GM23248 (cell line): Measurements from ENCODE around the gene ITPRIPL1.

- RAMPAGE, long total RNA, result no peak
These were observed 19.4 kb upstream of the ANKRD36C start for GRCh38 chr2:96011077-96011296.

GRCh38 chr2:96022354-96023236 lies 12.1 kb downstream of the GPAT2 start:
- RAMPAGE, long total RNA, result no peak

DNA sequence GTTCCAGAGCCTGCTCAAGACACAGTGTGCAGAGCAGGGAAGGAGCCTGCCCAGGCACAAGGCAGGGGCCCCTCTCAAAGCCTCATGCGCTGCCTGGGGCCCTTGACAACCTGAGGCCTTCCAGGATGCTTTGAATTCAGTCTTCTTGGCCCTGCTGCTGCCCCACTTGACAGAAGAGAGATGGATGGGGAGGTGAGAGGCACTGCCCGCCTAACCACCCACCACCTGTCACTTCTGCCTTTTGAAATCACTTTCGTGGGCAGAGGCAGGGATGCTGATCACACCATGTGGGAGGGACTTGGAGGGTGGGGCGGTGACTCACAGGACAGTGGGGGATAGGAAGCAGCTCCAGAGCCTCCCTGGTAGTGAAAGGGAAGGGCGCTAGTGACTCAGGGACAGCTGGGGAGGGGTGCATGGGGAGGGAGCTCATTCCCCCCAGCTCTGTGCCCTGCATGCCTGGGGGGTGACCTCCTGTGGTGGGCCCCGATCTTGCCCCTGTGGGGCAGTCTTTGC lies 28.3 kb upstream of the GPAT2 start:
- RAMPAGE, long total RNA, result no peak

DNA sequence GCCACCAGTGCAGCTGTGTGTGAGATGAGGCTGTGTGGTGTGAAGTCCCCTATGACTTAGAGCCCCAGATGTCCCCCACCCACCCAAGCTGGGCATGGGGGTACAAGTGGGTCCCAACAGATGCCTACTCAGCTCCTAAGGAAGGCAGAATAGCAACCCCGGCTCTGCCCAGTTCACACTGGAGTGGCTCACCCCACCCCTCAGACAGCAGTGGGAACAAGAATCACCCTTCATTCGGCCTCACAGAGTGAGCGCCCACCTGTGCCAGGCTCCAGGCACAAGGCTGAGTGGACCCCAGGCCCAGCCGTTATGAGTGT lies 2.6 kb upstream of the ASTL start:
- RAMPAGE, long total RNA, result no peak

DNA sequence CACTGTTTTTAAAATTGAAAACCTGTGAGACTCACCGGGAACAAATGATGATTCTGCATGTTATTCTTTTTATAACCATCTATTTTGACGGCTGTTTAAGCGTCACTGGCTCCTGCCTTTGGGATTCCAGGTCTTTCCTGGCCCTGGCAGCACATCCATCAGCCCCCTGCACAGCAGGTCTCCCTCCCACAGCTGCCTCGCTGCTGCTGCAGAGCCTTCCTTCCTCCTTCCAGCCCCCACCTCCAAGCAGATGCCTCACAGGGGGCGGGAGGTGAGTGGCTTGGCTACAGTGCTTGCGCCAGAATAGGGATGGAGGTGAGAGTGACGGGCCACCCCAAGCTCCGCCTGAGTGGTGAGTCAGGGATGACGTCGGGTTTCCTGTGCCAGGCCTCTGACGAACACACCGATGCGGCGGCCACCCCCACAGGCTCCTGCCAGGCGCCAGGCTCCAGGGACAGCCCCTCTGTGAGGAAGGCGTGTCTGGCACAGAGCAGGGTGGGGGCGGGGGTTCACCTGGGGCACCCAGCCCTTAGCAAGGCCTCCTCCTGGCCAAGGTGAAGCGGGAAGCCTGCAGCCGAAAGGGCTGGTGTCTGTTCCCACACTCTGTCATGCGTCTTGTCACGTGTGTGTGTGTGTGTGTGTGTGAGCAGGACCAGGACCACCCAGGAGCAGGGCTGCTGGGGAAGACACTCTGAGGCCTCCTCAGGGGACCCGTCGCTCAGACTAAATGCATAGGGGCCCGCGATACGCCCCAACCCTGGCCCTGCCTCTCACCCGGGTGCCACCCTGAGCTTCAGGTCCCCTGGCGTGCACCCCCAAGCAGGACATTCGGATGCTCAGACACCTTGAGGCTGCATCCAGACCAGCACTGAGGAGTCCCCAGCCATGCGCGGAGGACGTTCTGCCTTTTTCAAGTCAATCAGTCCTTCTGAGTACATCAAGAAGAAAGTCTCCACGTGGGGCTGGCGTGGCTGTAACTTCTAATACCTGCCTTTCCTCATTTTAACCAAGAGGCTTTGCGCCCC lies 3.4 kb upstream of the DUSP2 start:
- RAMPAGE, long total RNA, result no peak

DNA sequence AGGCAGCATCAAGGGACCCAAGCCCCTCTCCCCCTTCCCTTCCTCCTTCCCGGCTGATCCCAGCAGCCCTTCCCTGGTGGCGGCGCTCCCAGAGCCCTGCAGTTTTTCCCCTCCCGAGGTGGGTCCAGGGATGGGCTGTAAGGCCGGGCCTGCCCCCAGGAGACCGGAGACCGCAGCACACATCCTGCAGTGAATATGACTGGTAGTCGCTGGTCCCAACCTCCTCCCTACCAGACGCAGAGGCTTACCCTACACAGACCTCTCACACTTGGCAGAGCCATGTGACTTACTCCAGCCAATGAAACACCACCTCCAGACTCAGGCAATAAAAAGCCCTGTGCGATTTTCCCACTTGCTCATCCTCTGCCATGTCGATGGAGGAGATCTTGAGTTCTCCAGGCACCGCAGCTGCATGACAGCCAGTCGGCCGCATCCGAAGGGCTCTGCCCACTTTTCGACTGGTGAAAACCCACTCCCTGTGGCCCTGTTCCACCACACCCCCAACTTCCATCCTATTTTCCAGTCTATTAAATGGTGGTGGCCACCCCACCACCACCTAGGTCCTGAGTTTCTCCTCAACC lies 19.5 kb upstream of the DUSP2 start:
- RAMPAGE, long total RNA, result no peak

DNA sequence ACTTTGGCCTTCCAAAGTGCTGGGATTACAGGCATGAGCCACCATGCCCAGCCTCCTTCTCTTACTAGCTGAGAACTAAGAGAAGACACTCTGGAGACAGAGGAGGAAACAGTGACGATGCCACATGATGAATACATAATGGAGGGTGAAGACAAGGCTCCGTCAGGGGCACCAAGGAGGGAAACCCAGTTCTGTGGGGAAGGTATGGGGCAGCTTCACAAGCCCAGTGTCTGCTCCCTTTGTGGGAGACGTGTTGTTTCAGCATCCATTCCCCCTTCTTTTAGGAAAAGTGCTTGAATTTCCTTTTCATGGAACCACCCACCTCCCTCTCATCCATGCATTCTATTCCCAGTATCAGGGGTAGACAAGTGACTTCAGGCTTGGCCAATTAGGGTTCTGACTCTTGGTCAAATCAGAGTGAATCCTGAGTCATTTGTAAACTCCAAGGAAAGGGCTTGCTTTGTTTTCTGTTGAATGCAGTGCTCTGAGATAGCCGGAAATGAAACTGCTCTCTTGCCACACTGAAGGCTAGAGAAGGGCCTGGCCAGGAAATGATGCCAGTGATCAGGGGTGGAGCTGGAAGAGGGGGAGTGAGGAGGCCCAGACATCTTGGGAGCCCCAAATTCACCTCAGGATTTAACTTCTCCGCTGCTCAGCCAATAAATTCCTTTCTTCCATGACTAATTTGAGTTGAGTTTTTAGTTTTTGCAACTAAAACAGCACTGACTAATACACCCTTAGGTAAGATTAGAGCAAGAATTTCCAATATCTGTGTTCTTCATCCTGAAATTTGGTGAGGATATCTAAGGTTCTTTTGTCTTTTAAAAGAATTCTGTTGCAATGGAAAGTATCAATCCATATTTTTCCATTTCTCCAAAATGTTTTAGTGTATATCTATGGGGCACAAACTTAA lies 23.6 kb downstream of the TMEM127 start:
- RAMPAGE, long total RNA, result no peak

DNA sequence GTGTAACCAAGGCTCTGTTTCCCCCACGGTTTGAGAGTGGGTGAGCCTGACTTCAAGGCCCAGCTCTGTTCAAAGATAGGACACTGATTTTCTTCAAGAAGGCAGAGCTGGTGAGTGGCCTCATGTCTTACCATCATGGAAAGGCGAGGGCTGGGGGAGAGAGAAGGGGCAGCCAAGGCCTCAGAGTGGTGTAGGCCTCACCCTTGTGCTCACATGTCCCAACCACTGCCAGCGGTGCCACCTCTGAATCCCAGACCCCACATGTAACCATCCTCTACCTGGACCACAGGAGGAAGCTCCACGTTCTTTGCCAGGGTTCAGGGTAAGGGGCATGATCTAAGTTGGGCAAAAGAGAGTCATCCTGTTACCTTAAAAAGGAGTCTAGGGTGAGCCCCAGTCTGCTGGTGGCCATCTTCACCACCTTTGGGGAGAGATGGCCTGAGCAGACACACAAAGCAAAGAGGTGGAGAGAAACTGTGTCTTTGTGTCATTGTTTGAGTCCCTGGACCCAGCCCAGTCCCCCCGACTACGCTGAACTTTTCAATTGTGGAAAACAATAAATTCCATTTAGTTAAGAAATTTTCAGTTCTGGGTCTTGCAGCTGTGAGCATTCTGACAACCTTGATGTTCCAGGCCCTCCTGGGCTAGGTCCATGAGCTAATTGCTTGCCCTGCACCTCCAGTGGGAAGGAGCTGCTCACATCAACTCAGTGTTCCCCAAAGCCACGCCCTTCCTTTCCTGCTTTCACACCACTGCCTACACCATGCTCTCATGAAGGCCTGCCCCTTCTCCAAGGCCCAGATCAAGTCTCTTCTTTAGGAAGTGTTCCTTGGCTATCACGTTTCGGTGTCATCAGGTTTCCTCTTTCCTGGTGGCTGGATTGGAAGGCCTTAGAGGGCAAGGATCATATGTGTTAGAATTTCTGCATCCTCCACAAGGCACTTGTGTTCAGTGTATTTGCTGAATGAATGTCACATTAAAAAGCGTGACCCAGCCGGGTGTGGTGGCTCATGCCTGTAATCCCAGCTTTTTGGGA lies 19.0 kb downstream of the TMEM127 start:
- RAMPAGE, long total RNA, result no peak

- RAMPAGE, long total RNA, result no peak
These were observed 1.7 kb downstream of the TMEM127 start for GRCh38 chr2:96263964-96264599.

- RAMPAGE, long total RNA, result no peak
These were observed 793 bp downstream of the SNRNP200 start for GRCh38 chr2:96304529-96304976.

DNA sequence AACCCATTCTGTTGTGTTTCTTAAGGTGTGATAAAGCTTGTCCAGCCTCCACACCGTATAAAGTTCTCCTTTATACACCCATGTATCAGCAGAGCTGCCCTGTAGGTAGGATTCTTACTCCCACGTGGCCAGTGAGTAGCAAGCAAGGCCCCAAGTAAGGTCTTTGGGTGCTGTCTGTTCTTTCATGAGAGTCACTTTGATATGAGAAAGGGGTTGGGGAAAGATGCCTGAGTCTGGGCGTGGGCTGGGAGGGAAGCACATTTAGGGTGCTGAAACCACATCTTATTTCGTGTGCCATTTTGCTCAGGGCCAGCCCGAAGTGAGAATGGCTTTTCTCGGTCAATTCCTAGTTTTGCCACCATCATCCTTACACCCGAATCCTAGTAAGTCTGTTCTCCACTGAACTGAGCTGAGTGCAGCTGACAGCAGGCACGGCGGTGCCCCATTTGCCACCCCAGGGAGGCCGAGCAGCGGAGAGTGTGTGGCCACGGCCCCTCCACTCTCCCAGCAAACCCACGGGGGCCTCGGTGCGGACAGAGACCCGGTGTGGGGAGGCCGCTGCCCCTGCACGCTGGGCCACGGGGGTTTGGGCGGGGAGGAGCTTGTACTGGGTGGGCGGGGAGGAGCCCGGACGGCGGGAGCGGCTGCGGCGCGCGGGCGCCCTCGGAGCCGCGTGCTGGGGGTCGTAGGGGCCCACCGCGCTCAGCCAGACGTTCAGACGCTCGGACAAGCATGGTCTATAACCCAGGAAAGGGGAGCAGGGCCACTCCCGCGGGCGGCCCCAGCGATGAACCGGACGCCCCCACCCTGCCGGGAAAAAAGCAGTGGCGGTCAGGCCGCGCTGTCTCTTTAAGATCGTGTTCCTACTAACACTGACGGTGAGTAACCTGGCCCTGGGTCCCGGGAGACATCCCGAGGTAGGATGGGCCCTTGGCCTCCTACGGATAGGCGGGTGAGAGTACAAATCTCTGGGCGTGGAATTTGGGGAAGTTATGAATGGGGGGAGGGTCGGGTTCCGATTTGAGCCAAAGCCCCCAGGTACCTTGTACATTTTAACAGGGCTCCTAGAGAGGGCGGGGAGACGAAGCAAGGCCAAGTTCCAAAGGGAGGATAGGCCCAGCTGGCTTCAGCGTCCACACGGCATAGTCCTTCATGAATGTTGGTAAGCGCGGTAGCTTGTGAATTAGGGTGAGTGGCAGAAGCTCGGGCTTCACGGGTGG lies at the start of gene ITPRIPL1:
TSS of gene ITPRIPL1 (plus strand) at position 630 of the 1,220 bp plus-strand sequence.
- RAMPAGE, long total RNA, result no peak

DNA sequence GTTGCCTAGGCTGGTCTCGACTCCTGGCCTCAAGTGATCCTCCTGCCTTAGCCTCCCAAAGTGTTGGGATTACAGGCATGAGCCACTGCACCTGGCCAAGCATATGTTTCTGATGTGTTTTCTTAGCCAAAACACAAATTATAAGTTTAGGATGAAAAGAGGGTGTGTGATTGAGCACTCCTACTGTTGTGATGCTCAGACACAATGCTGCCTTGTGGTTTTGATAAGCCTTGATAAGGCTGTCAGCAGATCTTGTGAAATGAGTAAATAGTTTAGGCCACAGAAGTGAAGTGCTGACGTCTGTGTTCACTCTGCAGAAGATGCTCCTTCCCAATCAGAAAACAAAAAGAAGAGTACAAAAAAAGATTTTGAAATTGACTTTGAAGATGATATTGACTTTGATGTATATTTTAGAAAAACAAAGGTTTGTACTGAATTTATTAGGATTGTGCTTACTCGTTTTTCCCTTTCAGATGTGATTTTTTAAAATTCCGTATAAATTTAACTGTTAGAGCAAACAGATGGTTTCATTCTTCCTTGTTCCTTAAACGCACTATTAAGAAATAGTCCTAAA lies 24.3 kb downstream of the NCAPH start:
- RAMPAGE, long total RNA, result no peak

DNA sequence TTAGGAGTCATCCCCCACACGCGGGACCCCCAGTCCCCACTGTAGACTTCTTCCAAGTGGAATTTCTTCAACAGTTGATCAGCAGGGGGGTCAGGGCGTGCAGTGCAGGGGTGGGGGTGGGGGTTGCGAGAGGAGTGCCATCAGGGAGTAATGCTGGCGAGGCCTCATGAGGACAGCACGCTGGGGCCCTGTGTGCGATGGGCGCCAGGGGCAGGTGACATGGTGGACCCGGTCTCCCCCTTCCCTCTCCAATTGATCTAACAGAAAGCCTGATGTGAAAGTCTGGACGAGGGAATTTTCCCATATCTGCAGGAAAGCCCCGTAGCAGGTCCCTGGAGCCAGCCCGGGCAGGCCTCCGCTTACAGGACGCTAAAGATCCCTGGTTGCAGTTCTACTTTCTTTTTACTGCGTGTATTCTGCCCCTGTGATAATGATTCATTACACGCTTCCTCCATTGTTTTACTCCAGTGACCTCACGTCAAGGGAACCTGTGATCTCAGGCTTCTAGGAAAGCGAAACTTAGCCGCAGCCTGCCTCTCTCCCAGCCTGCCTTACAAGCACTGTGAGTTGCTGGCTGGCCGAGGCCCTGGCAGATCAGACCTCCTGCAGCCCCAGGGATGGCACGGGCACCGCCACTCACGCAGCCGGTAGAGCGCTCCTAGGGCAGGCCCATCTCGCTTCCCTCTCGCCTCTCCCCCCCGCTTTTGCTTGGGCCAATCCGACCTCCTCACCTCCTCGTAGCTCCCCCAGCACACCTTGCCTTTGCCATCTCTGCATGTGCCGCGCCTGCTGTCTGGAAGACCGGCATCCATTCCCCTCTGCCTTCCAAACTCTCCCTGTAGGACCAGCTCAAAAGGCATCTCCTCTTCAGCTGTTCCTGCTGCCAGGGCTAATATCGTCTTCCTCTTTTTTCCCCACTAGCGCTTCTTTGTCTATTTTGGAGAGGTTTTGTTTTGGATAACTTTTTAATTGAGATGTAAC lies 19.2 kb downstream of the NEURL3 start:
- RAMPAGE, long total RNA, result no peak

- RAMPAGE, long total RNA, result no peak
These were observed 16.4 kb downstream of the ARID5A start for GRCh38 chr2:96552836-96553418.

DNA sequence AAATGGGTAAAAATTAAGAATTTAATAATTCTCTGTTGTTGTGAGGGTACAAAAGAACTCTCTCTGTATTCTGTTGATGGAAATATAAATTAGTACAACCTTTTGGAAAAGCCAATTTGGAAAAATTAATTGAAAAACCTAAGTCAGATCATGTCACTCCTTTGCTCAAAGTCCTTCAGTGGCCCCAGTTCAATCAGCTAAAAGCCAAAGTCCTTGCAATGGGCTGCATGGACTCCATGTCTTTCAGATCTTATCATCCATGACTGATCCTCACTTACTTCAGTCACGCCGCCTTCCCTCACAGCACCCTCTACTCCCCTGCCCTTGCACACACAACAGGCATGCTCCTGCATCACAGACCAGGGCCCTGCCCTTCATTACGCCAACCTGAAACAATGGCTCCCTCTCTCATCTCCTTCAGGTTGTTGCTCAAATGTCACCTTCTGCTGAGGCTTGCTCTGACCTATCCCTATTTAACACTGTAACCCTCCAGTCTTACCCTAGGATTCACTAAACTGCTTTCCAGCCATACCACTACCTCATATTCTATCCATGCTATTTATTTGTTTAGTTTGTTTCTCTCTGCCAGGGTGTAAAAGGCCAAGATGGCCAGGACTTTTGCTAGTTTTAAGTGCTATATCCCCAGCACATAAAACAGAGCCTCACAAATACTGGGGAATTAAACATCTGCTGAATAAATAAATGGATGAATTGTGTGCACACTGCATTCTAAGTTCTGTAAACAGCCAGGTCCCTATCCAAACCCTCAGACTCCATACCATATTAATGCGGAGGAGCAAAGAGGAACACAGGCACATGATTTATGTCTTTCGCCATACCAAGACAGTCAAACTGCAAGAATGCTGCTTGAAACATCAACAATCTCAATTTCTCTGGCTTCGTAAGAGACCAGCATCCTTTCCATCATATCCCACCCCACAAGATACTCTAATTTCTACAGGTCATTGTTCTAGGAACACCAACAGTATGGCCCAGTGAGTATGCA lies 15.3 kb downstream of the KANSL3 start:
- RAMPAGE, long total RNA, result no peak

DNA sequence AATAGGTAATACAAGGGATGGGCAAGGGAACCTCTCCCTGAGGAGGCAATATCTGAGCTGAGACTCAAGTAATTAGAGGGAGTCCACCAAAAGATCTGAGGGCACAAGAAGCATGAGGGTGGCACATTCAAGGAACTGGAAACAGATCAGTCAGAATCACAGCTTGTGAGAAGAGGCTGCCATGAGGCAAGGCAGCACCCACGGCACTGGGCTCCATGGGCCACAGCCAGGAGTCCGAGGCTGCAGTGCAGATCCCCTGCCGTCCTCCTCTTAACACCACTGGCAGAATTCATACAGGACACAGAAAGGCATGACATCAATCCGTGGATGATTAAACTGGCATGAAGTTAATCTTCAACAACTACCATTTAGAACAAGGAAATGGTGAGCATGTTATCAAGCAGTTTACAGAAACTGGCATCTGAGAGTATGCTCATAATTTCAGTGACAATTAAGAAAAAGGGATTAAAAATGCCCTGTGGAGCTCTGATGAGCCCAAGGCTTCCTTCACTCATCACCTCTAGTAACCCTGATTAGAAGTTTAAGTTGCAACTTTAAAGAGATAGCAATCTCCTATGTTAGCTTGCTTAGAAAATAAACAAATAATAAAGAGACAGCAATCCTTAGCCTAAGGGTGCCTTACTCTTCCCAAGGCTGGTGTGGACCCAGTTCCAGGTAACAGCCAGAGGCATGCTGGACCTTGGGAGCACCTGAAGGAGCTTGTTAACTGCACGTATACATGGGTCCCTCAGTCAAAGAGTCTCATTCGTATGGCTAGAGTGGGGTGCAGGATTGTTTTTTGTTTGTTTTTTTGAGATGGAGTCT lies 25.5 kb downstream of the LMAN2L start:
- RAMPAGE, long total RNA, result no peak

DNA sequence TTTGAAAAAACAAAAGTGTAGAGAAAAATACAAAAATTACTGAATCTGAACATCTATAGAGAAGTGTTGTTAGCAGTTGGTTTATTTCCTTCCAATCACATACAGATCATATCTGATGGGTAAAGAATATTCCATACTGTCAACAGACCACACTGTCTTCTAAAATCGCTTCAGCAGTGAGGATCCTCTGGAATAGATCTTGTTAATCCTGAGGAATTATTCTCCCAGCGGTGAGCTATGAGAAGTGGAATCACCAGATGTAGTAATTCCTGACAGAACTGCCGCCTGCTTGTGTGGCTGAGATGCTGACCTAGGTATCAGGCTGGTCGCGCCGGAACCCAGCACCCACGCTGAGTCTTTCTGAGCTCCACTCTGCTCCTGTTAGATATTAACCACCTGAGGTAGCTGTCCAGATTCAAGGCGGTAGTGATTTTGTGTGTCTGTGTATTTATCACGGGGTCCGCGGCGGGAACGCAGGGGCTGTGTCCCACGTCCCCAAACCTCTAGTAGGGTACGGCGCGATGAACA lies 838 bp upstream of the CNNM3 start:
- RAMPAGE, long total RNA, result no peak

DNA sequence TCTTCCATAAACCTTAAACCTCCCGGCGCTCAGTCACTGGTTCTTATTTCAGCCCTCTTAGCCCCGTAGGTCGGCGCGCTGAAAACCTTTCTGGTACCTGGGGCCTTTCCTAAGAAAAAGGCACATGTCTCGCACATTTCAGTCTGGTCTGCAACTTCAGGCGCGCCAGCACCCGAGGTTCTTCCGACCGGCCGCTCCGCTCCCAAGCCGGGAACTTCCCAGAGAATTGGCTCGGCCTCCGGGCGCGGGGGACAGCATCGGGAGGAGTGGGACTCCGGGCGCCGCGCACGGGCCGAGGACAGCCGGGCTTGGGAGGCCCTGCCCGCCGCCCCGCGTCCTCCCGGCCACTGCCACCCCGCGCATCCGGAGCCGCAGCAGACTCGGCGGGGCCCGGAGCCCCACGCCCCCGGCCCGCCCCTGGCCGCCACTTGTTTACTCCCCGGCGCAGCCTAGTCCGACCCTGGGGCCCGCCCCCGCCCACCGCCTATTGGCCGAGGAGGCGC lies 323 bp upstream of the CNNM3 start:
- RAMPAGE, long total RNA, result no peak

- RAMPAGE, long total RNA, result no peak
These were observed 8.8 kb downstream of the CNNM3 start for GRCh38 chr2:96824815-96825256.

DNA sequence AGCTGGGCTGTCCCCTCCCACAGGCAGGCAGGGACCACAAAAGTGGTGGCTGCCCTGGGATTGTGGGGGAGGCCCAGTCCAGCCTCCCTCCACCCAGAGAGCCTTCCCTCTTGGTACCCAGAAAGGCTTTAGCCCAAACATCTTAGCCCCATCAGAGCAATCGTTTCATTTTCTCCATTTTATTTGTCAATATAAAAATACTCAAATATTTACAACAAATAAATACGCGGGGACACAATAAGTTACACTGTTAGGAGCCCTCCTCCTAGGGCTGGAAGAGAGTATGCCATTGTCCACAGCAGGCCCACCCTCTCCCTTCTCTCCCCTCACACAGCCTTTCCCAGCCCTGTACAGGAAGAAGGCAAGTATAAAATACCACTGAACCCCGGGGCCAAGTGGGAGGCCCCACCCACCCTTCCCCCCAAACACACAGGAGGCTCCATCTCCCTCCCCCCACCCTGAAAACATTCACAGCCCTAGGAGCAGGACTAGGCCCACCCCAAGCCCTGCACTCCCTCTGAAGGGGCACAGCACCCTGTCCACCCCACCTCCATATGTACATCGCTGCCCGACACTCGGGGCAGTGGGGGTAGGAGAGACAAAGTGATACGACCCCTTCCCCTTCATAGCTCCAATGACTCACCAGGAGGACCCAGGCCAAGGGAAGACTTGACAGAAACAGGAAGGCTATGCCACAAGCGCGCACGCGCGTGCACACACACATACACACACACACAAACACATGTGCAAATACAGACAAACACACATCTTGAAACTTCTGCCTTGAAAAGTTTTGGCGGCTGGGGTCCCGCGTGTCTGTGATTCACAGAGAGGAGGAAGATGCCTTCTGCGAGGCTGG lies 2.0 kb upstream of the ANKRD39 start:
- RAMPAGE, long total RNA, result no peak